ENCODE measurements around a stretch of chr13.

DNA sequence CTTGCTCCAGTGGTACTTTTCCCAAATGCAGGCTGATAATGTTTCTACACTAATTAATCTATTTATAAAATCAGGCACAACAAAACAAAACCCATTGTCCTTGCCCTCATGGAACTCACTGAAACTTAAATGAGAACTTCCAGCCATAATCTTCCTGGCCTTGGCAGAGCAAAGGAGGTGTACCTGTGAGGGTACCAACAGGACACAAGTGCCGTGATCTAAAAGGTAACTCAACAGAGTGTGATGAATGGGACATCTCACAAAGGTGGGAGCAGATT lies 348.9 kb downstream of the TBC1D4 start:
- PRO-cap, 3 experiments: no peak in any of the 3 experiments

GRCh38 chr13:75366842-75367354 lies 115.1 kb downstream of the TBC1D4 start:
- PRO-cap, 3 experiments: no peak in any of the 3 experiments

- PRO-cap, 3 experiments: no peak in any of the 3 experiments
These were observed 68.8 kb downstream of the LMO7 start for GRCh38 chr13:75704849-75705374.

DNA sequence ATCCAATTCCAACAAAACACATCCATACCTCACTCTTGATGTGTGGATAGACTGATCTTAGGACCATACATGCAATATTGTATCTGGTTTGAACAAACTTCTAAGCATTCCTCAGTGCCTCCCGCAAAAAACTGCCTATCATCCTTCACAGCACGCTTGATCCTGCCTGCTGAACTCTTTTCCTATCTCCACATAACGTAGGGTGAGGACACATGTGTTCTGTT lies 415.2 kb downstream of the KCTD12 start:
- PRO-cap, 3 experiments: no peak in any of the 3 experiments

GRCh38 chr13:76865630-76865988 lies 20.6 kb downstream of the KCTD12 start:
- PRO-cap, 3 experiments: no peak in any of the 3 experiments

DNA sequence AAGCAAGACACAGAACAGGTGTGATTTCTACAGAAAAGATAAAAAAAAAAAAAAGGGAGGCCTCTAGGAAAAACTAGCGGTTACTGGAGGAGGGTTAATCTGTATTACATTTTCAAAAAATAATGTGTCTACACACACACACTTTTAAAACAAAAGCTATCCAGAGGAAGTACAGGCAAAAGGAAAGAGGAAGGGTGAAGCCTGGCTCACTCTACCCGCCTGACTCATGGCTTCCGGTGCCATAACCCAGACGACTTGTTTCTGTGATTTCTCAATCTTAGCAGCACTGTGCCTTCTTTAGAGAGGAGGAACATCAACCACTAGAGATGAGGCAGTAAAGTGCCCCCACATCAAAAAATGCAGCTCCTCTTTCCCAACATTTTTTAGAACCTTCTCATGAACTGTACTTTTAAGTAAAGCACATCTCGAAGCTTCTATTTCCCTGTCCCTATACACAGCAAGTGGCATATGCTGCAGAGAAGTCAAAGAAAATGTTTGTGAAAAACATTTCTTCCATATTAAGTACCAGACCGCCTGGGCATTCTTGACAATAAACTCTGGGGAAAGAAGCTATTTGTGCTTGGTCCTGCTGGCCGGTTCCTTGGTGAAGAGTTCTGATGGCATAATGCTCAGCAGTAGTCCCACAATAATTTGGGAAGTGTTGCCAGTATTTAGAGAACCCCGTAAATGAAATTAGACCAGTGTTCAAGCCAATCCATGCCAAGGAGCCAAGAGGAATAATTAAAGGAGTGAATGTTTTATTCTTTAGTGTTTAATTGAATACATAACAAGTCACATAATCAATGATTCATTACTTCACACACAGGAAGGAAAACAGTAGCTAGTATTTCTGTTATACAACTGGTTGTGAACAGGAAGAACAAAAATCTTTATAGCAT lies 6.5 kb downstream of the KCTD12 start:
- PRO-cap, 3 experiments: peak in 1 of 3 experiments; most common plus-strand start position 323 of the sequence (in 1)

DNA sequence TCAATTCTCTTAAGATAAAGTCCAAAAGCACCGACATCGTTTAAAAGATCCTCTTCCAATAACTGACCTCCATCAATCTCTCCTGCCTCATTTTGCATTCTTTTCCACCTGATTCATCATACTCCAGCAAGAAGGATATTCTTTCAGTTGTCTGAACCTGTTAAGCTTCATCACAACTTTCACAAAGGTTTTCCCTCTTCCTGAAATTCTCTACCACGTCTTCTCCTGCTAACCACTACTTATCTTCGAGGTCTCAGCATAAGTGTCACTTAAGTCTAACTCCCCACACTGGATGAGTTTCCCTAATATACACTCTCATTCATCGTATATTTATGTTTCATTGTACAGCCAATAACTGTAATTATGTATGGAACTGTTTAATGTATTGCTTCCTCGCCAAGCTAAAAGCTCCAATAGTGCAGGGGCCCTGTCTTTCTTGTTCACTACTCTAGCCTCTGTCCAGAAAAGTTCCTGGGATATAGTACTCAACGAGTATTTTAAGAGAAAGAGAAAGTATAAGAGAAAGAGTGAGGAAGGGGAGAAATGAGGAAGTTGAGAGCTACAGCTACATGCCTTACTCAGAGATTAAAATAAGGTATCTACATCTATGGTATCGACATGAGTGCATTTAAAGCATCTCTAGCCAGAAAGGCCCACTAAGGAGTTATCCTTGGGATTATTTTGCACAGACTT lies 28.7 kb downstream of the MYCBP2 start:
- PRO-cap, 3 experiments: no peak in any of the 3 experiments

DNA sequence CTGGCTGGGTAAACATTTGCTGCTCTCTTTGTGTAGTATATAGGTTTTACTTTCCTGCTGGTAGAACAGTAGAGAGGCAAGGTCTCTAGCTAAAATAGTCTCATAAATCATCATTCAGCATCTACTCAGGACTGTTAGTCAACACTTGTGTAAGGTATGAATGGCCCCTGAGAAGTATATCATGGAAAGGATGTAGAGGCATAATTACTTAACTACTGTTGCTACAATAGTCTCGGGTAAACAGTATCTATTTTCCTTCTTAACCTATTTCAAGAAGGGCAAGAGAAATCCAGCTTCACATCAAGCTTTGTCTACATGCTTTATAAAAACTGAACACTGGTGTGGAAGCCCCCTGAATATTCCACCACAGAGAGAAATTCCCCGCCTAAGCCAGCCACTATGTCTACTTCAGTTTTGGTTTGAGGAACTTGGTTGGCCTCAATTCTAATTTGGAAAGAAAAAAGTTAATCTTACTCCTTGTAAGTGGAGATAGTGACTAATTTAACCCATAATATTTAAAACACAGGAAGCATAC lies 18.4 kb upstream of the MYCBP2 start:
- PRO-cap, 3 experiments: no peak in any of the 3 experiments

- PRO-cap, 3 experiments: no peak in any of the 3 experiments
These were observed 1.9 kb downstream of the SCEL start for GRCh38 chr13:77537425-77537875.

DNA sequence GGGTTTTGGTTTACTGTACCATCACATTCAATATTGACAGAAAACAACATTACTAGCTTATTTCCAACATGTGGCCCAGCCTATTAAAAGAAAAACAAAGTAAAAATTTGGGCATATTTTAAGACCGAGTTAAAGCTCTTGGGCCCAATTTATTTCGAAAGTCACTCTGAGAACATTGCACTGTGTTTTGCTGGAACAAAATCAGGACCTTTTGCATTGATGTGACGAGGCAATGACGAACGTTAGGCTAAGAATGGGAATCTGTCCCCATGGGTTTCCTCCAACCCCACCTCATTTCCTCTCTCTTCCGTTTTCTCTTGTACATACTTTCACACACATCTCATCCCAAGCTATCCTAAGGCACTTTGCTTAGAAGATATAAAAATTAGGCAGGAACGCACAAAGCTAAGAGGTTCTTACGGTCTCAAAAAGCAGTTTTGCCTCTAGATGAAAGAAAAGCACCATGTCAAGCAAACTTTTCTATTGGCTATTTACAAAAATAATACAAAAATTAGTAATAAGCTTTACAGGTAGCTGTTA lies 22.1 kb downstream of the EDNRB start:
- PRO-cap, 3 experiments: peak in 2 of 3 experiments; most common plus-strand start position 372 of the sequence (in 2); most common minus-strand start position 163 of the sequence (in 1)

DNA sequence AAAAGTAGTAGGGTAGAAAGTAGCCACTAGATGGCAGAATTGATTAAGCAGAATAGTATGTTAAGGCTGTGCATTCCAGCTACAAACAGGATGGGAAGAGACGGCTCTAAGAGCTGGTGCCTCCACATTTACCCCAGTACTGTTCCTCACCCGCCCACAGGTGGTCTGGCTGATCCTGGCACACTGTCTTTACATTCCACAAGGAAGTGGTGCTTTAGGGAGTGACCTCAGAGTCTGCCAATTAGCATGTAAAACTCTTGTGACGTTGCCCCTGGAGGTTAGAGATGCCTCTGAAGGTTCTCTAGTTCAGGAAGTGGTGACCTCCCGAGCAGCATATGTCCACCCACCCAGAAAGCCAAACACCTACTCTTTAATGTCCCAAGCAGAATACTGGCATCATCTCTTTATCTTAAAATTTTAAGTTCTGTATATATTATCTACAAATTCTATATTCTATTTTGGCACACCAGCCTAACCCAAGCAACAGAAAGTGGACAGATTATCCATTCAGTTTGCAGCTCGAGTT lies 219.2 kb upstream of the EDNRB start:
- PRO-cap, 3 experiments: no peak in any of the 3 experiments

DNA sequence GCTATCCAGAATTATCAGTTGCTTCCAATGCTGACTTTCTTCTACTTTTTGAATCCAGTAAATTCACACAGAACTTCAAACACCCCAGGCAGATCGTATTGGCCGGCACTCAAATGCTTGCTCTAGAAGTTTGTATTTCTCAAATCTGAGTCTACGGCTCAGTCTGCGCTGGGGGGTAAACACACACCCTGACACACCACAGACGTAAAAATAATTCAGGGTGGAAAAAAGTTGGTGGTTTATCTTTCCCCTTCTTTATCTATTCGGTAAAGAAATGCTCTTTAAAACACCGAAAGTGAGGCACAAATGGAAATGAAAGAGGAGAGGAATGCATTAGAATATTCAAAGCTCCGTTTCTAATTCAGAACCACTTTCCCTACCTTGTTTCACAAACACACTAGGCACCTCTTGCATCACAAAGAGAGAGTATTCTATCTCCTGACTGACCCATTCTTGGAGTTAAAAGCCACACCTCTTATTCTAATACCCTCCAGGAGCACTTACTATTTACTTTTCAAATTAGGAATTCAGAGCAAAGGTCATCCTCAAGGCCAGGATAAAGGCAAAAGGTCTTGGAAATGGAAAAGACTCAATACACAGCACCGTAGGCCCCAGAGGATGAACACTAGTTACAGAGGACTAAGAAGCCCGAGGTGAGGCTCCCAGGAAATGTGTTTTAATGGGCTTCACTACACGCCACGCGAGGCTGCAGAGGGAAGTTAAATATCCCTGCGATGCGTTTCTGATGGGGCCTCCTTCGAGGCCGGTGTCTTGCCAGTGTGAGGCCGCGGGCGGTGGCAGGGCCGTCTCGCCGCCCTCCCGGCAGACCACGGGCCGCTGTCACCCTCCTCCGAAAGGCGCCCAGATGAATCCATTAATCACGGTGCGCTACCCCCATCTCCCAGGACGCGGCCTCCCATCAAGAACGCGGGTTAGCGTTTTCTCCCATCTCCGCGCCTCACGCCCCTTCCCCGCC lies 673 bp downstream of the OBI1 start:
- PRO-cap, 3 experiments: no peak in any of the 3 experiments

DNA sequence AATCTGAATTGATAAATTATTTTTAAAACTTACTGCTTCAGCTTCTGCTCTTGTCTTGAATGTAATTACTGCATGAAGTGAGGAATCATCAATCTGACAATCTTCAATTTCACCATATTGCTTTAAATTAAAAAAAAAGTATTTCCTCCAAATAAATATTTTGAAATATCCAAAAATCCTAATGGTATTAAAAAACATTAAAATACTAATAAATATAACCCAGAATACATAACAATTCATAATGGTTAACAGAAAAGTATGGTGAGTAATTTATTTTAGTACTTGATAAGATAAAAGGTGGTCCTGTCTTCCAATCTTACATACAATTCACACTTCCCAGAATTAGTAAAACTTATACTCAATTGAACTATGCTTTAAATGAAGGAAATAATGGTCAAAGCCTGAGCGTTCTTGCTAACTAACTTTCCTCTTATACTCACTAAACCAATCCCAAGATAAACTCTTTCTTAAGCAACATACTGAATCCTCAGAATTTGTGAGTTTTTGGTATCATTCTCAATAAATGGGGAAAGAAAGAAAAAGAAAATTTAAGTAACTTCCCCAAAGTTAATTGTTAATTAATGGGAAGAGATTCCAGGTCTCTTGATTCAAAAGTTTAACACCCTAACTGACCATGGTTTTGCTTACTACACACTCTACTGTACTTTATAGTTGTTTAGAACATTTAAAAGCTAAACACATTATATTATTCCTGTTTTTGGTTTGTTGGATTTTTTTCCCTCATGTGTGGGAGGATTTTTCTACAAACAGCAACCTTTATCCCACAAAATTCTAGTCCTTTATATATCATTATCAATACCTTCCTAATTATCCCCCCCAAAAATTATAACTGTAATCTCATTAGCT lies 71.5 kb downstream of the RBM26 start:
- PRO-cap, 3 experiments: no peak in any of the 3 experiments

DNA sequence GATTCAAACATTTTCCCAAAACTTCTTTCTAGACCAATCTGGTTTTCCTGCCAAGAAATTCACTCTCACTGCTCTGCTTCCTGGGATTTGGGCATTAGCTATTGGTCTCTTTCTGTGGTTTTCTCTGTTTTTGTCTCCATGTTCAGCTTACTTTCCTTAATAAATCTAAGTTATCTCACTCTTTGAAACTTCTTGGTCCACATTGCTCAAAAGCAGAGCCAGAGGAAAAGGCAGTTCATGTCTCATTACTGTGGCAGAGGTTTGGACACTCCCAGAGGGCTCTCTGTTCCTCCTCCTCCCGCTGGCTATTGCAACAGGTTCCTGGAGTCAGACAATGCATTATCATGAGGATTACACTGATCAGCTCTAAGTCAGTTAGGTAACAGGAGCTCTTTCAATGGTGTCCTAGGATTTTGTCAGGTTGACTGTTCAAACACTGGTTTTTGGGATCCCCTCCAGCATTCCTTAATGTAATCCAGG lies 298.8 kb downstream of the NDFIP2 start:
- PRO-cap, 3 experiments: no peak in any of the 3 experiments

DNA sequence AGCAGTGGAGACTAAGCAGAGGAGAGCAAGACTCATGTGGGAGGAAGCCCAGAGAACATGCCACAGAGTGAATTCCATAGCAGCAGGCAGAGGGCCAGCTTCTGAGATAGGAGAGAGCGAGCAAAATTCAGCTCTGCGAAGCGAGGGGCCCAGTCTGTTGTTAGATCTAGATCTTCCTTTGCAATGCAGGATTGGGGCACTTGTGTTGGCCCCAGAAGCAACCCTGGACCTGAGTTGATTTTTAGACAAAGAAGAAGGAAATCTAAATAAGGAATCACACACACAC lies 199.7 kb downstream of the SPRY2 start:
- PRO-cap, 3 experiments: no peak in any of the 3 experiments

- PRO-cap, 3 experiments: no peak in any of the 3 experiments
These were observed 105.0 kb downstream of the SPRY2 start for GRCh38 chr13:80235843-80236405.

- PRO-cap, 3 experiments: no peak in any of the 3 experiments
These were observed 103.3 kb upstream of the SPRY2 start for GRCh38 chr13:80444188-80444670.

GRCh38 chr13:83941491-83942321 lies 59.4 kb upstream of the SLITRK1 start:
- PRO-cap, 3 experiments: no peak in any of the 3 experiments

DNA sequence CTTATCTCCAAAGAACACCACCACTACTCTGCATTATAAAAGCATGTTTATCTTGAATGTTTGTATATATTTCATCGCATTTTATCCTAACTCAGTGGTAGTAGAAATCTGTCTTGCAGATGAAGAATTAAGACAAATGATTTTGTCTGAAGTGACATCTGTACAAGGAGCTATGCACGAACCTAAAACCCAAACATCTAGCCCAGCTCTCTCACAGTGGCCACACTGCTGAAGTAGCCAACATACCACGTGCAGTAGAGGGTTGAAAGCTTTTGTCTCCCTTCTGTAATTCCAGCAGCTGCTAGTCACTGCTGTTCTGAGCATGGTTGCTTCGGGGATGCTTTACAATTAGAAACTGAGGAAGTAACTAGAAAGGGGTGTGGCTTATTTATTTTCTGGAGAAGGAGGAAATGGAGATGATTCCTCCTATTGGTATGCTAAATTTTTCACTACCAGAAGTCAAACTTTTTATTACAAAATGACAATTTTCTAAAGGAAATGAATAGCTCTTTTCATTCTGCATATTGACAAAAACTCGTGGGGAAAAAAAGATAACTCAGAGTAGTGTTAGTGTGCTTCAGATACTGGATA lies 243.9 kb upstream of the GPC5 start:
- PRO-cap, 3 experiments: no peak in any of the 3 experiments

DNA sequence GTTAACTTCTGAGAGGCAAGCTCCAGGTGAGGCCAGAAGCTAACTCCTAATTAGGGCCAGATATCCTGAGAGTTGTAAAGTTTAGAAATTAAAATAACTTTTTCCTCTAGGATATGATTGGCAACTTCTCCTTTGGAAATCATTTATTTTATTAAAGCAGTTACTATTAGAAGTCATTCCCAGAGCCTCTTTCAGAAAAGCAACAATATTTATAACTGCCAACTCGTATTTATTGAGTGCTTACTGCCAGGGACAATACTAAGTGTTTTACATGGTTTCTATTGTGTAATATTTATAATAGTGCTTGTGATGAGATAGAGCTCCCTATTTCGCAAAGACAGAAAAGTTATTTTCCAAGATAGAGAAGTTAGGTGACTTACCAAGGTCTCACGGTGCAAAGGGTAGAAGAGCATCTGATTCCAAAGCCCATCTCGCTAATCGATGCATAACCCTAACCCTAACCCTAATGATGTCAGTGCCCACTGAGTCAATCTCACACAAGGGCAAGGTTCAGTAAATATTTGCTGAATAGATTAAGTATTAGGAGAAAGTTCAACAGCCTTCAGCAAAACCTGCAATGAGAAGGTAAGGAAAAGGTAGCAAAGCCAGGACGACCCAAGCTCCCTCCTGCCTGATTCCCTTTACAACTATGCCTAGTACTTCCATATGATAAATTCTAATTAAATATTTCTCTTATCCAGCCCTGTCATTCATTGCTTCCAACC lies 187.5 kb downstream of the DCT start:
- PRO-cap, 3 experiments: no peak in any of the 3 experiments